ENCODE data around the gene APBB1IP.

GRCh38 chr10:24465895-24466679 lies 257.1 kb downstream of the KIAA1217 start:
- PRO-cap, 3 experiments: peak in 3 of 3 experiments; most common plus-strand start chr10:24466520 (in 1); most common minus-strand start chr10:24466421 (in 3)

DNA sequence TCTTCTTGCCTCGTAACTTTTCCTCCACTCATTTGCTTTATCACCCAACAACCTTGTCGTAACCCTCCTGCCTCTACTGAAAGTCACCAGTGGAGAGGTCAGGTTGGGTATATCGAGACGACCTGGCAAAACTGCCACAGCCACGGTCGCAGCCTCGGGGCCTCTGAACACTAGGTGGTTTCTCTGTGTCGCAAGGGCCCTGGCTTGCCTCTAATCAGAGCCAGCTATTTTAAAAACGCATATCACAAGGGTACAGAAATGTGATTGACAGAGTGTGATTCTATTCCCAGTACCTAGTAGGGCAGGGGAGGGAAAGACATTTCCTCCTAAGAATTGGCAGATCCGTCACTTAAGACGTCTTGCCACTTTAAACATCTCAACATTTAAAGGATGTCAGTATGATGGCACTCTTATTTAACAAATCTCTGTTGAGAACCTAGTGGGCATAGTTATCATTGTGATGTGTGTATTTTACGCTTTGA lies 197.6 kb downstream of the ARHGAP21 start:
- PRO-cap, 3 experiments: no peak in any of the 3 experiments

- PRO-cap, 3 experiments: no peak in any of the 3 experiments
These were observed 105.3 kb downstream of the ARHGAP21 start for GRCh38 chr10:24618221-24619004.

DNA sequence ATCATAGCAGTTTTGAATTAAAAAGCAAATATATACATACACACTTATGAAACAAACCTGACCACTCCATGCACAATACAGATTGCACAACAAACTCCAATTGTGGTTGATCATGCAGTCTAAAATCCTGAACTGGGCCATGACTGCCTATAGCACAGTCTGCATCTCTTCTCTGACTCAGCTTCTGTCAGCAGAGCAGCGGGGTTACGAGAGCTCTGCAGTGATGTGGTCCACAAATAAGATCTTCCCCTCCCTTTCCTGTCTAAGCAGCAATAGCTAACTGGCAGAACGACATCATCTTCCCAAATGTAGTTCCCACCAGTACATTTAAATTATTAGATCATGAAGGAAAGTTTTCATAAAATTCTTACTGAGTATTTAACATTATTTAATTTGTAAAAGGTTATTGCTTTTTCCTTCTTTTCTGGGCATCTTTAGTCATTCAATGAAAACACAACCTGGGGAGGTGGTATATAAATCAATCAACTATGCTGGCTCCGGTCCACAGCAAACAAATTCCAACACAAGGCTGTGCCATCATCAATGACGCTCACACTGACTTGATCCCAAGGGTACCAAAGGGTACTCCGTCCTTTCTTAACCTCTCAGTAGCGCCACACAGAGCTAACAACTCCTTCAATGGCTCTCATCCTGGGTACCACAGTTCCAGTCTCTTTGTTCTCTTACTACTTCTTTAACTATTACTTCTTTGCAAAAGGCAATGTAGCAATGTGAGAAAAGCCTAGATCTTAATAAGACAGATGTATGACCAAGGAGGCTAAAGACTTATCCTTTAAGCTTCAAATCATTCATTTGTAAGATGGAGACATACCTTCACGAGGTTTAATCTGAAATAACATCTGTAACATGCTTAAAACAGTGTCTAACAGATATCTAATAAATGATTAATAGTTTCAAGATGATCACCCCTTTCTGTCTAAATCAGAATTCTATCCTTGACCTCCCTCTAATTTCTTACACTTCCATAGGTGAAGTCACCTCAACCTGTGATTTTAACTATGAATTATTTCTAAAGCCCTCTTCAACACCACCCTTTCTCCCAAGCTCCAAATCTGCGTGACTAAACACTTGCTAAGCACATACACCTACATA lies 16.9 kb downstream of the ARHGAP21 start:
- PRO-cap, 3 experiments: no peak in any of the 3 experiments

GRCh38 chr10:24722497-24723019 lies 1.1 kb downstream of the ARHGAP21 start:
- PRO-cap, 3 experiments: peak in 3 of 3 experiments; most common plus-strand start chr10:24722900 (in 3); most common minus-strand start chr10:24722741 (in 1)

DNA sequence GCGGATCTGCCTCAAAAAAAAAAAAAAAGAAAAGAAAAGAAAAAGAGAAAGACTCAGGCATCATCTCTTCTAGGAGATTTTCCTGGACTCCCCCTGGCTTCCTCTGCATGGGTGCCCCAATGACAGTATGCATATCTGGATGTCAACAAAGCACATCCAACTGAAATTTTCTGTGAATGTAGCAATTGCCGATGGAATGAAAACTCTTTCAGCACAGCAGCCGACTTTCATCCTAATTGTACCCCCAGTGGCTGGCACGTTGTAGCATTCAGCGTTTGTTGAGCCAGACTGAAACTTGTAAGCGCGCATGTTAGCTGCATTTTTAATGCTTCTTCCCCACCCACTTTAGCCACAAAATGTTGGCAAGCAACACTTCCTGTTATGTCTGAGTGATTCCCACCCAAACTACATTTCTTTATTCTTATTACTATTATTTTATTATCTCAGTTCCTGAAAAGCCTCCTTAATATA lies 70.2 kb downstream of the PRTFDC1 start:
- PRO-cap, 3 experiments: peak in 3 of 3 experiments; most common minus-strand start position 290 of the sequence (in 2)

- PRO-cap, 3 experiments: no peak in any of the 3 experiments
These were observed 10.4 kb upstream of the PRTFDC1 start for GRCh38 chr10:24962928-24963143.

- PRO-cap, 3 experiments: no peak in any of the 3 experiments
These were observed 266.4 kb downstream of the GPR158 start for GRCh38 chr10:25441169-25441549.

GRCh38 chr10:26249689-26250253 lies 33.2 kb downstream of the GAD2 start:
- PRO-cap, 3 experiments: no peak in any of the 3 experiments

GRCh38 chr10:26437380-26438501 lies at the start of gene APBB1IP:
TSS of gene APBB1IP (plus strand) at chr10:26438341.
- PRO-cap, 3 experiments: peak in 1 of 3 experiments; most common plus-strand start chr10:26438412 (in 1); most common minus-strand start chr10:26438066 (in 1)

DNA sequence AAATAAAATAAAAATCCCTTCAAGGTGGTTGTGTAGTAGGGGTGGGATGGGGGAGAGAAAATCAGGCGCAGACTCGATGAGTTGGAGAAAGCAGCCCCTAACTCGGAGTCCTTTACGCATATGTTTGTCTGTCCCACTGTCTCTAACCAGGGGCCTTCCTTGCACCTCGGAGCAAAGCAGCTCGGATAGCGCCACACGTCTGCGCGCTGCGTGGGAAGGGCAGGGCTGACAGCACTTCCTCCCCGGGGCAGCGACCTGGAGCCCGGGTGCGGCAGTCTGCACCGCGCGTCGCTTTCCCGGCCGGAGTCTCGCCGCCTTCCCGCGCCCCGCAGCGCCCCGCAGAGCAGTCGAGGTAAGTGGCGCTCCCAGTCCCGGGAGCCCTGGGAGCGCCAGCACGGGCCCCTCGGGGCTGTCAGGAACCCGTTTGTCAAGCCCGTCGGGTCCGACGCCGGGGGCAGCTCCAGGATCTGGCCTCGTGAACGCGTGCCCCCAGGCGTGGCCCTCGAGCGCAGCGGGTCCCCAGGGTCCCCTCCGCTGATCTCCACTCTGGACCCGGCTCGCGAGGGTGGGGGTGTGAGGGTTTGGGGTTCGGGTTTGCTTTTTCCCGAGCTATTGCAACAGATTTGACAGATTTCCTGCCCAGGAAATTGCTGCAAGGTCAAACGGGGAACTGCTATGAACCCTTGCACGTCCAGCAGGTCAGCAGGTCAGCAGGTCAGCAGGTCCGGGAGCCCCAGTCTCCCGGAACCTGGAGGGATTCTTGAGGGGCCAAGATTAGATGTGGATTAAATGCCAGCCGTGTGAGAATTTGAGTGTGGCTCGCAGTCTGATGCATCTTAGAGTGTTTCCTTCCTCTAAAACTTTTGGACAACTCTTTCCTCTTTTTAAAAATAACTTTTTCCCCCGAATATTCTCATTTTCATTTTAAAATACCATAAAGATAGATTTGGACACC lies 638 bp downstream of the APBB1IP start:
- PRO-cap, 3 experiments: peak in 2 of 3 experiments; most common plus-strand start position 234 of the sequence (in 1); most common minus-strand start position 138 of the sequence (in 1)

DNA sequence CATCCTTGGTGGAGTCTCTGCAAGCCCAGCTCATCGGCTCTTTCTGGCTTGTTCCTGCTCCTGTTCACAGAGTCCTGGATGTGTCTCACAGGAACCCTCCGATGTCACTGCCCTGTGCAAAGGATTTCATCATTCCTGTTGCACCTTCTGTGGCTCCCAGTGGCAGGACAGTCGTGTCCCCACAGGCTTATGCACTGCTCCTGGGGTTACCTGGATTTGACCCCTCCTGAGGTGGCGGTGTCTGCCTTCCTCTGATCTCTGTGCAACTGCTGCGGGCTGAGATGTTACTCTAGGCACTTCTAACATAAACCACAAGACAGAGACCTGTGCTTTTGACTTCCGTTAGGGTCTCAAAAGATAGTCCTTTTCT lies 30.6 kb downstream of the APBB1IP start:
- PRO-cap, 3 experiments: no peak in any of the 3 experiments

DNA sequence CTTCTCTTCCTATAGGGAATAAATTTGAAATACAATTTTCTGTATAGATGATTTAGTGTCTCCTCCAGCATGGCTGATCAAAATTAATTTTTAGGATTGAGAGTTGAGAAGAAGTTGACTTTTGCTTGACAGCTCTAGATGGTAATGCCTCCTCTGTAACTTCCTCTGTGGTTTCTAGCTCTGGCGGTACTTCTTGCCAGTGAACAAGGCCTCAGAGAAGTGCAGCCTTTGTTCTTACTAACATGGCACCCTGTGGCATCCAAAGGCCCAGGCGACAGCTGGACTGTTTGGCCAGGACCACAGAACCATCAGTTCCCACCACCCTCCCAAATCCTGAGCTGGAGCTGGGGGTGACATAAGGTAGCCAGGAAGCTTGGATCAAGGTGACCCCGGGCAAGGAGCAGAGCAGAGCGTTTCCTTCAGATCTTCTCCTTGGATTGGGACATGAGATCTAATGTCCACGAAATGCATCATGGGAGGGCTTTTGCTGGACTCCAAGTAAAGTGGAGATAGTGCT lies 41.6 kb downstream of the APBB1IP start:
- PRO-cap, 3 experiments: no peak in any of the 3 experiments

- PRO-cap, 3 experiments: peak in 3 of 3 experiments; most common plus-strand start chr10:26861188 (in 1)
These were observed 449 bp upstream of the ABI1 start for GRCh38 chr10:26861115-26861698.

DNA sequence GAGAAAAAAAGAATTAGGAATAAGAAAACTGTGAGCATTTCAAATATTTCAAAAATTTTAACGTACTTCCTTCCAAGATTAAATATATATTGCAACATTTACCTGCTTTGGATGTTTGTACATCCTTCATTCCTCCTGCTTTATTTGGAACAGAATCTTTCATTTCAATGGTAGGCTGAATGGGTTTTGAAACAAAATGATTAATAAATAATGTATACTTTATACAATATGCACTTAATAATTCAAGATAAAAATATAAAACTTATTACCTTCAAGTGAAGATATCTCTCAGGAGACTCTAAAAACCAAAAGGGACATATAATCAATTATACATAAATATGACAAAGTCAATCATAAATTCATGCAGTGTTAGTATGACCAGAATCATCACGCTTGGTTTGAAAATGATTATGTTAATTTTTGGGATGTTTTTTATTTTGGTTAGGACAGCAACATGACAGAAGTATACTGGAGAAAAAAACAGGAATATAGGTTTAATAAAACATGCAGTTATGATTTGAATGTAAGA lies 40.0 kb downstream of the ANKRD26 start:
- PRO-cap, 3 experiments: no peak in any of the 3 experiments

- PRO-cap, 3 experiments: no peak in any of the 3 experiments
These were observed 20.1 kb upstream of the ANKRD26 start for GRCh38 chr10:27120328-27120790.

DNA sequence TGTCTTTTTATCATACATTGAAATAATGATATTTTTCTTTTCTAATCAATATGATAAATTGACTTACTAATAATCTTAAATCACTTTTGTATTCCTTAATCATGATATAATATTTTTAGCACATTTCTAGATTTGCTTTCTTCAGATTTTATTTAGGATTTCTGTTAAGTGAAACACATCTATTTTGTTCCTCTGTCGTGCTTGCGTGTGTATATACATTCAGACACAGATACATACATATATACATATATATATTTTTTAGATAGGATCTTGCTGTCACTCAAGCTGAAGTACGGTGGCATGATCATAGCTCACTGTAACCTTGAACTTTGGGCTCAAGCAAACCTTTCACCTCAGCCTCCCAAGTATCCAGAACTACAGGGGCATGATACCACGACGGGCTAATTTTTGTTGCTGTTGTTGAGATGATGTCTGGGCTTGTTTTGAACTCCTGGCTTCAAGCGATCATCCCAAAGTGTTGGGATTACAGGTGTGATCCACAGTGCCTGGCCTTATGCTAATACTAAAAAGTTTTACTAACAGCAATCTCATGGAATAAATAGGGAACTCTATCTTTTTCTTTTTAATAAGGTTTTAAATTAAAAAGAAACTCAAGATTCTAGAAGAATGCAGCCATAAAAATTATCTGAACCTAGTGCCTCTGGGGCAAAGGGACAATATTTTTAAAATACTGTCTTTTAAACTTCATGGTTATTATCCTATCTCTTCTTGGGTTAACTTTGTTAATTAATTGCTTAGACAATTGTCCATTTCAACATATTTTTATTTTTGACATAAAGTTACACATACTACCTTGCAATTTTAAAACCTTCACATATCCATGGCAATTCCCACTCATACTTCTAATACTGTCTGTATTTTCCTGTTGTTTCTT lies 15.0 kb downstream of the YME1L1 start:
- PRO-cap, 3 experiments: no peak in any of the 3 experiments

GRCh38 chr10:27513623-27514278 lies 9.6 kb downstream of the RAB18 start:
- PRO-cap, 3 experiments: no peak in any of the 3 experiments

DNA sequence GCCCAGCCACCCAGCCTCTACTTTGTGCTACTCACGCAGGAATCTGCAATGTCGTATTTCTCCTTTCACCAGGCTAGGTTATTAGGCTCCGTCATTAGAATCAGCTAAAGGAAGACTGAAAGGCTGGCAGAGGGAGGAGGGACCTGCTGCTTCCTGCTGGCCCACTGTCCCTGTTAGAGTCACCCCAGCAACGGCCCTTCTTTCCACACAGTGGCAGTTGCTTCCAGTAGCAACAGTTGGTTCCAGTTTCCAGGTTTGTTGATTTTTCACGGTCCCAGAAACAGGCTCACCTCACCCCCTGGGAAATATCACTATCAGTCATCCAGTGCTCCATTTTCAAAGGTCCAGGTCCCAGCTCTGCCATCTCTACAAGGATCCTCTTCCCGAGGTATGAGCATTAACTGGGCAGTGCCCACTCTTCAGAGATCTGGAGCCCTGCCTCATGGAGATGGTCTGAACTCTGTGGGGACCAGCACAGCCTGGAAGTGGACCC lies 15.9 kb downstream of the ODAD2 start:
- PRO-cap, 3 experiments: no peak in any of the 3 experiments

DNA sequence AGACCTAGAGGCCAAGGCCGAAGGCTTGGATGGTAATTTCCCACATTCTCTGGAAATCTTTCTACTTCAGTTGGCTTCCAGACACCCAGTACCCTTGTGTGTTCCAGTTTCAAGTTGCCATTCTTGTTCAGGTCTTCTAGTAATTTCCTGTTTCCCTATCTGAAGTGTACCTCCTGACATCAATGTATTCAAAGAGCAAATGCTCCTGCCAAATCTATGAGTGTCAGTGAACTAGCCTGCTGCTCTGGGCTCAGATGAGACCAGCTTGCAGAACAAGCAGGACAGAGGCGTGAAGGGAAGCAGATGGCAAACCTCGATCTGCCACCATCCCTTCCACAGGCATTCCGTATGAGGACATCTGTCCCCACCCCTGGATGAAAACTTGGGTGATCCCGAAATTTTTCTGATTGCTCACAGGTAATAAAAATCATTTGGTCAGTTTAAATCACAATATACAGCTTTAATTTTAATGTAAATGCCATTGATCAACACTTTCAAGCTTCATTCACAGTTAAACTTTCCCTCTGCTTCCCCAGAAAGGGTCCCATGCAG lies 4.4 kb upstream of the MPP7 start:
- PRO-cap, 3 experiments: no peak in any of the 3 experiments